ENCODE measurements around a stretch of chr1.

- PRO-cap: no peak
These were observed 17.7 kb downstream of the PARP1 start for GRCh38 chr1:226390152-226390728.

DNA sequence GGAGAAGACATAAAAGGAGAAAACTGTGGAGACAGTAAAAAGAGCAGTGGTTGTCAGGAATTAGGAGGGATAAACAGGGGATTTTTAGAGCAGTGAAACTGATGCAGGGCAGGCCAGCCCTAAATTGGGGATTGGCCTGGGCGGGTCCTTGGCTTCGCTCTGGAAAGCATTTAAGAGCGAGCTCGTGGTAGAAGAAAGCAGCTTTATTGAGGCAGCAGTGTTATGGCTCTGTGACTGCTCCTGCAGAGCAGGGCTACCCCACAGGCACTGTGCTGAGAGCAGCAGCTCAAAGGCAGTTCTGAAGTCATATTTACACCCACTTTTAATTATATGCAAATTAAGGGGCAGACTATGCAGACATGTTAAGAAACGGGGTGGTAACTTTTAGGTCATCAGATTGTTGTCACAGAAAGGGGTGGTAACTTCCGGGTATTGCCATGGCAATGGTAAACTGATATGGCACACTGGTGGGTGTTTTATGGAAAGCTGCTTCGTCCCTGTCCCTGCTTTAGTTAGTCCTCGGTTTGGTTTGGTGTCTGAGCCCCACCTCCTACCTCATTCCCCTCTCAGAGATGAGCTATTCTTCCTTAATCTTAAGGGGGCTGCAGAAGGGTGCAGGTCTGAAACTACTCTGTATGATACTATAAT lies 6.7 kb downstream of the PARP1 start:
- PRO-cap: no peak

GRCh38 chr1:226425635-226426074 lies 17.8 kb upstream of the PARP1 start:
- PRO-cap: no peak

DNA sequence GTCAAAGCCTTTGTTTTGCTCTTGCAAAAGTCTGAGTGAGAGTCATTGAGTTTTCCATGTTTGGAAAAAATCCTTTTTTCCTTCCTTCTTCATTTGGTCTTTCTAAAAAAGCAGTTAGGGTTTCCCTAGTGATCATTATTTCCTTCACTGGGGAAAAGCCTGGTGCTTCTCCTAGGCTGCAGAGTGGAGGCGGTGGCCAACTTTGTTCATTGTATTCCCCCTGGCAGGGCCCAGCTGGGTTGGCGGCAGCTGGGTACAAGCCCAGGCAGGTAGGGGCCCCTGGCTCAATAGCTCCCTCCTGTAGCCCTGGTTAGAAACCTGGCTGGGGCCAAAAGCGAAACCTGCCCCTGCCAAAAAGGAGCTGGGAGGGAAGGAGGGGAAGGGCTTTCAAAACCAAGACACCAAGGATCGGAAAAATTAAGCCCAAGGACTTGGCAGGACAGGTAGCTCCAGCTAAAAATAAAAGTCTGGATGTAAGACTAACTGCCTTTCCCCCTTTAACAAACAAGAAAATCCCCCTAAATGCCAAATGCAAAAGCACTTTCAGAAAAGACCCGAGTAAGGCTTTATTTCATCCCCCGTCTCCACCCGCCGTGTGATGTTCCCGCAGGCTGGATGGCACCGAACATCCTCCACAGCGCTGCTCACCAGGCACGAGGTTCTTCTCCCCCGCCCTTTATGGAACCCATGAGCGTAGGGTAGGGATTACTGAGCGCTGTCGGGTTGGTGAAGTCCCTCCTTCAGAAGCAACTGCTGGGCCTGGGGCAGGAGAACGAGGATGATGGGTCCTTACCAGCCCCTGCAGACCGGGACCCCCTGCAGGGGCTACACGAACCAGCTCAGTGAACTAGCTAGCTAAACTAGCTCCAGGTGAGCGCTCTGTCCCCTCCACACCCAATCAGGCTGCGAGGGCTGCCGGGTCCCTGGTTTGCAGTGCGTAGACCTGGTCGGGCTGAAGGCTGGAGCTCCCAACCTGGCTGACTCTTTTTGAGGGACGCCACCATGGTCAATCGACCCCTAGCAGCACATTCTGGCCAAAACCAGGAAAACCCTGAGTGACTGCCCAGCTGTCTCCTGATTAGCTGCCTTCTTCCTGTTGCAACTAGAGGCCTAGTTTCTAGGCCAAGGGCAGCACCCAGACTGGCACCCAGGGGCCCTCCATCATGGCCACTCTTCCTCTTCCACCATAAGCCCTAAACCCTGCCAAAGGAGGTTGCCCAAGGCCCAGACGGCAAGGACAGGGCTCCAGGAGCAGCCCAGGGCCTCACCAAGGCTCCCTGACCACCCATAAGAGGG lies 80.6 kb downstream of the ITPKB start:
- PRO-cap: no peak

- PRO-cap: no peak
These were observed 64.1 kb downstream of the ITPKB start for GRCh38 chr1:226674526-226675876.

- PRO-cap: no peak
These were observed 53.8 kb downstream of the ITPKB start for GRCh38 chr1:226685123-226685885.

GRCh38 chr1:226688260-226688848 lies 50.7 kb downstream of the ITPKB start:
- PRO-cap: no peak

DNA sequence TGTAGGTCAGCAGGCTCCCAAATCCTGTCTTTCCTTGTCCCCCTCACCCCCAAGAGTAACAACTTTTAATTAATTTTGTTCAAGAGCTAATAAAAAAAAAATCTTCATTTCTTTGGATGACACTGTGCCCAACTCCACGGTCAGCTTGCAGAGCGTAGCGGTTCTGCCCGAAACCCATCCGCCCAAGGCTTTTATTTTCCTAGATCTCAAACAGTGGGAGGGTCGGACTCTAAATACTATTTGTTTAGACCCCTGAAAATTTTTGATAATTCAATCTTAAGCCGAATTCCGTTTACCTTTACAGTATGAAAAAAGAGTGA lies 35.3 kb downstream of the ITPKB start:
- PRO-cap: no peak

DNA sequence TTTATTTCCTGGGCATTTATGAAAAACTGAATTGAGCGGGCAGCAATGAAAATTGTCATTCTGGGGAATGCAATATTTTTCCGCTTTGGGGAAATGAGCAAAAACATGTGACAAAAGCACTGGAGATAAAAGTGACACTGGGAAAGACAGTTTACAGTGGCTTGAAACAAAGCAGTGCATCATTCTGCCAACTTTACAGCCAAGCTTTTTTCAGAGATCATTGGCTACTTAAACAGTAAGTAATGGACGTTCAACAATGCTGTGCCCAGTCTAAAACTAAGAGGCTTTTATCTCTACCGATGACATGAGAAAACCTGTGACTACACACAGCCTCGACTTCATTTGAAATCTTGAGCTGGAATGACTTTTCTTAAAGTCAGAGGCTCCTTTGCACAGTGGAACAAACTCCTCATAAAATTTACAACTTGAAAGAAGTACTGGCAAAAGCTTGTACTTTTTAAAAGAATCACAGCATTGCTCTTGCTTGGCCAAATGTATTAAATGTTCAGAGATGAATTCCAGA lies 34.5 kb downstream of the ITPKB start:
- PRO-cap: no peak

GRCh38 chr1:226779486-226779924 lies 40.4 kb upstream of the ITPKB start:
- PRO-cap: no peak

DNA sequence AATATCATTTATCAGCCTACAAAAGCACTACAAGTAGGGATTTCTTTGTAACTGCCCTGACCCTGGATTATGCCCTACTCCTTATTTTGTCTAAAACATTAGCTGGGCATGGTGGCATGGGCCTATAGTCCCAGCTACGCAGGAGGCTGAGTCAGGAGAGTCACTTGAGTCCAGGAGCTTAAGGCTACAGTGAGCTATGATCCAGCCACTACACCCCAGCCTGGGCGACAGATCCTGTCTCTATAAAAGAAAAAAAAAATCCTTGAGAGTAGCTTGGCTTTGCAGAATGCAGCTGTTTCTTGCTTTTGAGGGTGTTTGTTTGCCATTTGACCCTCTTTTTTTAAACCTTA lies 55.8 kb upstream of the PSEN2 start:
- PRO-cap: no peak

DNA sequence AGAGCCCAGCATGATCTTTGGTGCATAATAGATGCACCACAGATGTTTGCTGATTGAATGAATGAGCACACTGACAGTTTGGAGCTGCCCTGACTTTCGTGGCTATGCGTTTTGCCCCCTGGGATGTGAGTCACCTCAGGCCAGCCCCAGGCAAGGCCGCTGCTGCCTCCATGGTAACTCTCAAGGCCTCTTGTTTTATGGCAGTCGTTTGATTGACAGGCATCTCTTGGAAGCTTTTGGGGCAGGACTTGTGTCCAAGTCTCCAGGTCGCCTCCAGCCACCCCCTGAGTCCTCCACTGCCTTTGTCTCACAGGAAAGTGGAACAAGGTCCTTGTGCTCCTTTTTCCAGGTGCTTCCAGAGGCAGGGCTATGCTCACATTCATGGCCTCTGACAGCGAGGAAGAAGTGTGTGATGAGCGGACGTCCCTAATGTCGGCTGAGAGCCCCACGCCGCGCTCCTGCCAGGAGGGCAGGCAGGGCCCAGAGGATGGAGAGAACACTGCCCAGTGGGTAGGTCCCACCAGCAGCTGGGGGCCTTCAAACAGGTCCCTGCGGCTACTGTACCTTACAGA lies 11.2 kb downstream of the PSEN2 start:
- PRO-cap: no peak

DNA sequence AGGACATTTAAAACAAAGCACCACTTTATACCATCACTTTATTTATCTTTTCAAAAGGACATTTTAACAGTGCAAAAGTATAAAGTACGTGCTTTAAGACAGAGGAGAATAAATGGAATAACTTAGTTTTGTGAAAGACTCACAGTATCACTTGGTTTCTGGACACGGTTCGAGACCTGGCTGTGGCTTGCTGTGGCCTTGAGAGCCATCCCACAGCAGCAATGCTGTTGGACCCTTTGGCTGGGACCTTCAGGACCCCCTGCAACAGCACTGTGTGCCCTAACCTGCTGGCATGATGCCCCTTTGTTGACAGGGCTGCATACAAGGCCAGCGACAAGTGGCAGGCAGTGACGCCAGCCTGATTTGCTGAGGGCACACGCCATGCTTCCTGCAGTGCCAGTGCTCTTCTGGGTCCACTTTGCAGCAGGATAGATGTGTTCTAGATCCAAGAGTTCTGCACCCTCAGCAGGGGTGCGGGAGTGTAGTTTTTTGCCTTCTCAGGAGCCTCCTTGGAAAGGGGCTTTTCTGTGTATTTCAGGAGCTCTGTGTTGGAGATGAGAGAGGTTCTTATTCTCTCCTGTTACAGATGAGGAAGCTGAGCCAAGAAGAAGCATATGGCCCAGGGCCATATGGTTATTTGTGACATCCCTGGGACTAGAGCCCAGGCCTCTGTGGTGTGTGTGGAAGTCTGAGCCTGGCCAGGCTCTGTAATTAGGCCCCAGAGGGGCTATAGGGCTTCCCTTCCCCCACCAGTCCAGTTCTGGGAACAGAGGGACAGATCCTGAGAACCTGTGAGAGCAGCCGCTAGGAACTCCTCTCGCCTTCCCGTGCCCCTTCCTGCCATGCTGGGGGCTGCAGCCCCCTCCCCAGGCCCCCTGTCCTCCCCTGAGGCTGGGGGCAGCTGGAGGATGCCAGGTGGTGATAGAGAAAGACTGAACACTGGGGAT lies 33.0 kb downstream of the COQ8A start:
- PRO-cap: no peak

DNA sequence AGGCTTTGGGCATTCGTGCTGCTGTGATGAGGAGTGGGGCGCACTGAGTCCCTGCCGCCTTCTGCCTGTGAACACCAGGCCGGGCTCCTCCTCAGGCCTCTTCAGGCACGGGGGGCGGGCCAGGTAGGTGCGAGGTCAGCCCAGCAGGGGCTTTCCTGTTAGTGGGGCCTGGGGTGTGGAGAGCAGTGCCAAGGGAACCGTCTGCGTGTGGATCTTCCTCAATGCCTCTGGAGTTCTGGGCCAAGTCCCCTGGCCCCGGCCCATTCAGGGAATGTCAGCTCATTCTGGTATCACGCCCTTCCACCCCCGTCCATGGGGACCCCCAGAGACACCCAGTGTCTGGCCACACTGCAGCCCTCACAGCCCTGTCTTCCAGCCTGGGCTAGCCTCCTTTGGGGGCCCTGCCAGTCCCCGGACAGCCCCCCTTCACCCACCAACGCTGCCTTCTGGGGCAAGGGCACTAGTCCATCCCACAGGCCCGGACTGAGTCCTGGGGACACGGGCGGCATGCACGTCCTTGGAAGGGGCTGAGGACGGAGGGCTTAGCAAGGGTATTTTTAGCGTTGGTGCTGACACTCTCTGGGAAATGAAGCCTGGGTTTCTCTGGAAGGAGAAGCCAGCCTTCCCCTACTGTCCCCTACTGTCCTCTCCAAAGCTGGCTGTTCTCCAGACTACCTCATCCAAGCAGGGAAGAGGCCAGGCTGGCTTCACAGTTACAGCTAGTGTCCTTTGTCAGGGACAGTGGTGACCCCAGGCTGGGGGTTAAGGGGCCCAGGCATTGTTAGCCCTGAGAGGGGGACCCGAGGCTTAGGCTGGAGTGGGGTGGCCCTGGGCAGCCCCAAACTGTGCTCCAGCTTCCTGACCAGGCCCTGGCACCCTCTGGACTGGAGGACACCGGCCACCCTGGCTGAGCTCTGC lies 39.4 kb downstream of the COQ8A start:
- PRO-cap: no peak

- PRO-cap: no peak
These were observed 48.8 kb downstream of the COQ8A start for GRCh38 chr1:226988695-226989531.

- PRO-cap: no peak
These were observed 146.7 kb downstream of the COQ8A start for GRCh38 chr1:227086319-227087620.

DNA sequence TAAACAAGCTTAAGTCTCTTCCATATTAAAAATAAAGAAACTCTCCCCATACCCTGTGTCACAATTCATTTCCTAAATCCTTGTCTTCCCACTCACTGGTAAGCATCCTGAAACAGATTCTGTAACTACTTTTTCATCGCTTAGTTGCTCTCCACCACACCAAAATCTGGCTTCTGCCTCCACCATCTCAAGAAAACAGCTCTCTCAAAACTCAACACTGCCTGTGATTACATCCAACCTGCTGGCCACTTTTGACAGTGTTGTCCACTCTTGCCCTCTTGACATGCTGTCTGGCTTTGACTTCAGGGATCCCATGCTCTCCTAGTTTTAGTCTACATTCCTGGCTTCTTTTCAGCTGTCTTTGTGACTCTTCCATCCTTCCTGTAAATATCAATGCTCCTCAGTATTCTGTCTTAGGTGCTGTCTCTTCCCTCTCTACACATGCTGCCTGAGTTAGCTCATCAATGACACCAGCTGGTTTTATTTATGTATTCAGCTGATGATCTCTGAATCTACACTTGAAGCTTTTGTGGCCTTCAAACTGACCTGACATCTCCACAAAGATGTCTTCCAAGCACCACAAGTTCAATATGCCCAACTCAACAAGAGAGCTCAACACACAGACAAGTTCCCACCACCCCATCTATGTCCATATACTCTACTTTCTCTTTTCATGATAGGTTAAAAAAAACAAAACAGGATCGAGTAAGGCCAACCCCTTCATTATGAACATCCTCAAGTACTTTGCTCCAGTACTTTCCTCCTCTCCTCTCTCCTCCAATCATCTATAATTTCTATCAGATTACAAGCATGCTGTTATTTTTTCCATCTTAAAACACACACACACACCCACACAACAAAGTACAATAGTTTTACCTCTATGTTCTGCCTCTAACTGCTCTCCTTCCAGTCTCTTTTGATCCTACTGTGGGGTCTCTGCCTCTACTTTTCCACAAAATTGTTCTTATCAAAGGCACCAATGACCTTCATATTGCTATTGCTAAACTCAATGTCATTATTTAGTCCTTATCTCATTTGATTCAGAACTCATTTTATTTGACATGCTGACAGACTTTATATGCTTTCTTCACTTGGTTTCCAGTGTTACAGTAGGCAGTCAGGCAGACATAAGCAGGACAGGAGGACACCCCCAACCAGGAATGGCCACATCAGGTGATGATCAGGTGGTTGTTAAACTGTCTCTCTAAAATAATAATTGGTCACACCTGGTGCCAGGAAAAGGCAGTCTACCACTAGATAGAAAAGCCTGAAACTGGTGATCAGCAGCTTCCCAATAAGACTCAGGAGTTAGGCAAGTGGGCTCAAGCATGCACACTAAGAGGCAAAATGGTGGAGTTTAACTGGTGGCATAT lies 156.7 kb downstream of the COQ8A start:
- PRO-cap: no peak

DNA sequence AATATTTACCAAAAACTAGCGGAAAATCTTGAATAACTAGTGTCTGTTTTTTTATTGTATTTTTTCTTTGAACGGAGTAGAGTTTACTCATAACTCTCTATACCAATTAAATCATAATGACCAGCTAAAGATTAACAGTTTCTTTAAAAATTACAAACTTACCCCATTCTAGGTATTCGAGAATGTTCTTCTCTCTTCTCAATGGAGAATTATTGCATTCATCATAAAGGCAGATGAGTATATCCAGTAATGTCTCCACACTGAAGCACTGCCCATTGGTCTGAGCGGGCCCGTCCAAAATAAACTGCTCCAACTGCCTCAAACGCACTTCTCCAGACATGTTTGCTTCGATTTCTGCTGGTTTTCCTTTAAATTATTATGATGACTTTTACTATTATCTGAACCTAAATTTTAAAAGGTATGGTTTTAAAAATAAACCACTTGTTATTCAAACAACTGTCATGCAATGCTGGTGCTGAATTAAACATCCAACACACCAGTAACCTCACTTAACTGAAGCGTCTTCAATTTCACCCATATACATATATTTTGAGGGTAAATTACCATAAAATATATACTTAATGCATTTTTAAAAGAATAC lies 1.3 kb downstream of the CDC42BPA start:
- PRO-cap: no peak

DNA sequence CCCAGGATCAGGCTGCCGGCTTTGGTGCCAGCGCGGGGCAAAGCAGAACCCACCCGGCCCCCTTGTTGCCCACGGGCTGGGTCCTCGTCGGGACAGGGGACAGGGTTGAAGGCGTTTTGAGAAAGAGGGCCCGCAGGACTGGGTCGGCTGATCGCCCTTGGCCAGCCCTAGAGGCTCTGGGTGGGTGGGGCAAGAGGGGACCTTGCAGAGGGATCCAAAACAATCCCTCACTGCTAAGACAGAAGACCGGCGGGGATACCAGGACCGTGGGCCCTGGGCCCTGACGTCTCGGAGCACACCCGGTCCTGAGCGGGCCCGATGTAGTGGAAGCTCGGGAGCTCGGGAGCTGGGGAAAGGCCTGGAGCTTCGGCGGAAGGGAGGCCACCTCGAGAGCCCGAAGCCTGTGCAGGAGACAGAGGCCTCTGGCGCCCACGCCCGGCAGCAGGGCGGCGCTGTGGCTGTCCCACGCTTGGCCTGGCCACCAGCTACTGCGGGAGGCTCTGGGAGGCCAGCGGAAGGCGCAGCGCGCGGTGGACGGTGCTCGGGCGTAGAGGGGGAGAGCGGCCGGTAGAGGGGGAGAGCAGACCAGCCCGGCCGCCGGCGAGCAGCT lies 2.8 kb upstream of the ZNF678 start:
- PRO-cap: no peak

- PRO-cap: unidirectional peak, minus-strand start at chr1:227887262
These were observed 60.7 kb downstream of the WNT9A start for GRCh38 chr1:227886790-227887618.